ENCODE data around the gene ITGB5.

GRCh38 chr3:124034865-124035384 is 1.8 kb downstream of the KALRN start:
- RRBS, 2 experiments = no CpG with 5 or more reads among the region's 2 CpGs

DNA sequence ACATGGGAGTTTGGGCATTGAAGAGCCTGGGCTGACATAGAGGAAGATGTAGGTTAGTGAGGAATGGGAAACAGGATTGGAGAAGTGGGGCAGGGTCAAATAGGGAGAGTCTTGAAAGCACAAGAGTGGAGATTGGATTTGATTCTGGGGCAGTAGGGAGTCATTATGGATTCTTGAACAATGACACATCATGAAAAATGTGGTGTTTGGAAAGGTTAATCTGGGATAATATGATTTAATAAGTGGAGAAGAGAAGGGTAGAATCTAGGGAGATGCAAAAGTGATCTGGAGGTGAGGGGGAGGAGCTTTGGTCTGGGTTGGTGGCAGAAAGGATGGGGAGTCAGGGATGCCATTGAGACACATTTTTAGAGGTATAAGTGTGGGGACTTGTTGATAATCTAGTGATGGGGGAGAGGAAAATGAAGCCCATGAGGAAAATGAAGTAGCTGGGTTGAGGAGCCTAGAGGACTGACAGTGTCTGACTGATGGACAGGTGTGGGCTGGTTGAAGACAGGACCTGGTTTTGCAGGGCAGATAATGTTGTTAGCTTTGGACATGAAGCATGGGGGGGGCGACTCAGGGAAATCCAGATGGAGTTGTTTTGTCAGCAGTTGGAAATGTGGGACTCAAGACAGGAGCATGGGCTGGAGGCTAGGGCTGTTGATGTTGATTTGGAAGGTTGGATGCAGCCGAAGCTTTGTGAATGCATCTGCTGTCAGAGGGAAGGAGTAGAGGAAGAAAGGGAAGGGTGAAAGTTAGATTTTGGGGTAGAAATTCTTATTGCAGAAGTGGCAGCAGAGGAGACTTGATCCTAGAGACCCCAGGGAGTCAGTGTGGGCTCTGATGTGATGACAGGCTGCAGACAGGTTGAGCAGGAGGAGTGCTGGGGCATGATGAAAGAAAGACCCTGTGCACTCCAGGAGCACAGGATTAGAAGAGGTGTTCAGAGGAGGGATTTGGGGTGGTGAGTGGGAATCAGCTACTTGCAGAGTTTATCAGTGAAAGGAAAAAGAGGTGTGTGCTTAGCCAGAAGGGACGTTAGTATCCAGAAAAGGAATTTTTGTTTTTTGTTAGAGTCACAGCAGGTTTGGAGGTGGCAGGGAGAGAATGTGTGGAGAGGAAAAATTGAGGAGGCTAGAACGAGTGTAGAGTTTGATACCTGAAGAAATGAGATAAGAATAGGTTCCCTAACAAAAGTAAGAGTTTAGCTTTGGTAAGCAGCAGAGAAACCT is 4.6 kb downstream of the KALRN start:
- RRBS, 2 experiments = no CpG with 5 or more reads among the region's 4 CpGs

DNA sequence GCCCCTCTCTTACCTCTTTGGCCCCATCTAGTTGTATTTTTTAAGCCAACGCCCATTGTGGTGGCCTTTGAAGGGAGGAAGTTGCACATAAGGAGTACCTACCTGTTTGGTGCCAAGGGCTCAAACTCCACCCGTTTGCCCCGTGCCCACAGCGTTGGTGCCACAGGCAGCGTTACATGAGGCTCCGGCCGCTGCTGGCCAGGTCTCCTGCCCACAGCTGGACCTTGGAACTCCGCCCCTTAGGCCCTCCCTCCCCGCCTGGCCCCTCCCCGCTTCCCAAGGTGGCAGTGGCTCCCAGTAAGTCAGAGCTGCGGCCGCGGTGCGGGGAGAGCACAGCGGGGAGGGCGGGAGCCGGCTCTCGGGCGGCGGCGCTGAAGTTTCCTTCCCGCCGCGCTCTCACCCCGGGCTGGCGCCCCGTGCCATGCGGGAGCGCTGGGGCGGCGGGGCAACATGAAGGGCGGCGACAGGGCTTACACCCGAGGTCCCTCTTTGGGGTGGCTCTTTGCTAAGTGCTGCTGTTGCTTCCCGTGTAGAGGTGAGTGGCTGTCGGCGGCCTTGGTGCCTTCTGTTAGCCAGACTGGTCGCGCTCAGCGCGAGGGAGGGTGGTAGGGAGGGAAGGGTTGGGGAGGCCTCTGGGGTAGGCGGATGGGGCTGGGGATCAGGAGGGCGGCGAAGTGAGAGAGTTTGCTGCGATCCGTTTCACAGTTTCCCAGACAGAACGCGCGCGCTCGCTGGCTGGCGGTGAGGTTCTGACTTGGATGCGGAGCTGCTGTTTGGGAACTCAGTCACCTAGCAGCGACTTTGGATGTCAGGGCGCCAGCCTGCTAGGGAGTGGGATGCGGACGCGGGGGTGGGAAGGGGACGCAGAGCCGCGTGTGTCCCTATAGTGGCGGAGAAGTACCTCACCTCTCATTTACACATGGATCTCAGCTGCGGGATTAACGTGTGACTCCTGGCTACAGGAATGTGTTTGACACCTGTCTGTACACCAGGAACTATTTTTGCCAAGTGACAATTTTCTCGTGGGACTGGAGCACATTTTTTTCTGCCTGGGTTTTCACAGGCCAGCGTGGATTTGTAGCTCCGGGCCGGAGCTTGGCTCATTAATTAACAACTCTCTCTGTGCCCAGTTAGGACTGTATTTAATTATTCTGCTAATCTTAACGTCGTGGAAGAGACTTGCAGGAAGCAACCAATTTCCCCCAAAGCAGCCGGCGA is 145.5 kb upstream of the UMPS start:
- RRBS, 2 experiments = 2 to 15% methylated on average over 9 to 11 of the region's 72 CpGs

DNA sequence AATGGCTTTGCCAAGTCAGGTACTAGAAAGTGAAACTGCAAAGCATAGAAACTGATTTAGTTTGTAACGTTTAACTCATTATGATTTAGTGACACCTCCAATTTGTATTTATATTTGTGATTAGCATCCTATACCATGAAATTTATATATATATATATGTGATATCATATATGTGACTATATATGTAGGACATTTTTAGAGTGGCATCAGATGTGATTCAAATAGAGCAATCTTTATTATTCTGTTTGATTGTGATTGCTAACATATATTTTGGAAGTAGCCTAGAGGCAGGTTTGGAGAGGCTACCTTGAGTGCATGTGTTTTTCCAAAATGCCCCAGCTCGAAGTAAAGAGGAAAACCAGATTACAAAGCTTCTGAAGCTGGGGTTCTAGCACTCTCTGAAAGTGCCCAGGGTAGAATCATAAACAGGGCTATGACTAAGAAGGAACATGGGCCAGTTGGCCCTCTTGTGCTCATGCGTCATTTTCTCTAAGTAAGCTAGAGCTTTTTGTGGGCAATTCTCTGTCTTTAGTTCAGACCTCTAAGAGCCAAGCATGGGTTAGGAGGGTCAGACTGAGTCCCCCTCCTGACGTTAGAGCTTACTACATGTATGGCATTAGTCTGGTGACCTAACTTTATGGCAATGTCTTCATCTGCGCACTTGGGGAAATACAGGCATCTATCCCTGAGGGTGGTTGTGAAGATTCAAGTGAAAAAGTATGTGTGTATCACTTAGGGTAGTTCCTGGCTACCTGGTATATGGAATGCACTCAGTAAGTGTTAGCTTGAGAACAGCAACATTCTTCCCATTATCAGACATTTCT is 129.5 kb upstream of the UMPS start:
- RRBS, 2 experiments = no CpG with 5 or more reads among the region's 5 CpGs

GRCh38 chr3:124660035-124660445 is 70.2 kb upstream of the UMPS start:
- RRBS, 2 experiments = no CpG with 5 or more reads among the region's 3 CpGs

DNA sequence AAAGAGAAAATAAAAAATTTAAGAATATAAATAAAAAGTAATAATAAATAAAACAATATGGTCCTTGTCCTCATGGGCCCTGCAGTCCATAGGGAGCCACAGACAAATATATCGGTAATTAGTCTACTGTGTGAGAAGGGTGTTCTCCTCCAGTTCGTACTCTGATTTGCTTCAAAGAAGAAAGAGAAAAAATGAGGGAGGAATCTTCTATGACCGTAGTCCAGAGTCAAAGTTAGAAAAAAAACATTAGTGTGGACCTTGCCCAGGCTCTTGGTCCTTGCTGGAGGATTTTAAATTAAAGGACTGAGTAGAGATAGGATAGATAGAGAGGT is 40.1 kb upstream of the UMPS start:
- RRBS, 2 experiments = no CpG with 5 or more reads among the region's 3 CpGs

- RRBS, 2 experiments = no CpG with 5 or more reads among the region's 10 CpGs
Observed at GRCh38 chr3:124779682-124780185, 49.5 kb downstream of the UMPS start.

DNA sequence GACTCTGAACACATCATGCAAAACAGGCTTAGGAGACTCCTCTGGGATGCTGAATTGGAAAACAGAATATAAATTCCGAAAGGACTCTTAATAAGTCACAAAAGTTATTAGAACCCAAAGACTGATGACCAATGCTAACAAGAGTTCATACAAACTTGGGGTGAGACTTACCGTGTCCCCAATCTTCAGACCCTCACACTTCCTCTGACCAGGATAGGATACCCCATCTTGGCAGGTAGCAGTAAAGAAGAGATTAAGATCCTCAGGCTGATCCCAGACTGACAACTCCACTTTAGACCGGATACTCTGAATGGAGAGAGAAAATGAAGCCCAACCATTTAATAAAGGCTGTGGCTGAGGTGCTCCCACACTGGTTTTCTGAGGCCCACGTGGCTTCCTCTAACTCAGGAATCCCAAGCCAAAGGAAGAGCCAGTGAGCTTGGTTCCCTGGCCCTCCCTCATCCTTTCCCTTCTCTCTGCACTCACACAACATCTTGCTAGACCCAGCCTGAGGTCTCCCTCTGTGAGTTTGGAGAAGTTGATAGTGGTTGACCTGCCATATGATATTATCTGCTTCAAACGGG is 78.2 kb downstream of the ITGB5 start:
- RRBS, 2 experiments = no CpG with 5 or more reads among the region's 5 CpGs

GRCh38 chr3:124821194-124821803 is 65.9 kb downstream of the ITGB5 start:
- RRBS, 2 experiments = no CpG with 5 or more reads among the region's 10 CpGs

- RRBS, 2 experiments = no CpG with 5 or more reads among the region's 23 CpGs
Observed at GRCh38 chr3:124834513-124835721, 52.2 kb downstream of the ITGB5 start.

- RRBS, 2 experiments = no CpG with 5 or more reads among the region's 3 CpGs
Observed at GRCh38 chr3:124838941-124839406, 48.2 kb downstream of the ITGB5 start.

DNA sequence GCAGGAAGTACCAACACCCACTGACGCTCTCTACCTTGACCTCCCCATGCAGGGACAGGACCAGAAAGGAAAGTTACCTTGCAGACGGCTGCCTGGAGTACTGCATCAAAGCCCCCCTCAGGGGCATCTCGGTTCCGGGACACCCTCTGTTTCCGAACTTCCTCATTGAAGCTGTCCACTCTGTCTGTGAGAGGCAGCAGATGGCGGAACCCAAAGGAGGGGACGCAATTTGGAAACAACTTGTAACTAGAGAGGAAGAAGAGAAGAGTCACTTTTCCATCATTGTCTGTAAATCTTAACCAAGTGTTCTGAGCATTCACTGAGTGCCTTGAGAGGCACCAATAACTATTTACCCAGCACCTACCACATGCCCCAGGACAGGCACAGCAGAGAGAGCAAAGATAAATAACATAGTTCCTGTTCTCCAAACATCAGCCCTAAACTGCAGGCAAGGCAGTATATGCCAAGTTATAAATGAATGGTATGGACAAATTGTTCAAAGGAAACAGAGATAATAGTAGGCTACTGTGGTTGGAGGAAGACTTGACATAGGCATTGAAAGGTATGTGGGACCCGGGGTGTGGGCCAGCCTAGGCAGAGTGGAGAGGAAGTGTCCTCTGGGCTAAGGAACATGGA is 45.7 kb downstream of the ITGB5 start:
- RRBS, 2 experiments = no CpG with 5 or more reads among the region's 8 CpGs

DNA sequence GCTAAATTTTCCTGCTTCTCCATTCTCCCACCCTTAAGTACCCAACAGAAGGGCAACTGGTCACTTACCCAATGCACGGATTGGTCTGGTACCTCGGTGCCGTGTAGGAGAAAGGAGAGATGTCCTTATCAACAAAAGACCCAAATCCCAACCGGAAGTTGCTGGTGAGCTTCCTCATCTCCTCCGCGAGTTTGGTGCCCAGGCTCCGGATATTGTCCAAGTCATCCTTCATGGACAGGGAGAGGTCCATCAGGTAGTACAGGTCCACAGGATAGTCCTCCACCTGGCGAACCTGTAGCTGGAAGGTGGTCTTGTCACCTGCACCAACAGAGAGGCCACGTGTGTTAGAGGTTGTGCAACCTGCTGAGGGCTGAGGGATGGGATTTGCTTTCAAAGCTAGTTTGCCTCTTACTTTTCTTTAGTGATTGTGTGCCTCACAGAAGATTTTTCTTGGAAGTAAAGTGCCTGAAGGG is 38.9 kb downstream of the ITGB5 start:
- RRBS, 2 experiments = 97% methylated on average over 4 of the region's 9 CpGs

DNA sequence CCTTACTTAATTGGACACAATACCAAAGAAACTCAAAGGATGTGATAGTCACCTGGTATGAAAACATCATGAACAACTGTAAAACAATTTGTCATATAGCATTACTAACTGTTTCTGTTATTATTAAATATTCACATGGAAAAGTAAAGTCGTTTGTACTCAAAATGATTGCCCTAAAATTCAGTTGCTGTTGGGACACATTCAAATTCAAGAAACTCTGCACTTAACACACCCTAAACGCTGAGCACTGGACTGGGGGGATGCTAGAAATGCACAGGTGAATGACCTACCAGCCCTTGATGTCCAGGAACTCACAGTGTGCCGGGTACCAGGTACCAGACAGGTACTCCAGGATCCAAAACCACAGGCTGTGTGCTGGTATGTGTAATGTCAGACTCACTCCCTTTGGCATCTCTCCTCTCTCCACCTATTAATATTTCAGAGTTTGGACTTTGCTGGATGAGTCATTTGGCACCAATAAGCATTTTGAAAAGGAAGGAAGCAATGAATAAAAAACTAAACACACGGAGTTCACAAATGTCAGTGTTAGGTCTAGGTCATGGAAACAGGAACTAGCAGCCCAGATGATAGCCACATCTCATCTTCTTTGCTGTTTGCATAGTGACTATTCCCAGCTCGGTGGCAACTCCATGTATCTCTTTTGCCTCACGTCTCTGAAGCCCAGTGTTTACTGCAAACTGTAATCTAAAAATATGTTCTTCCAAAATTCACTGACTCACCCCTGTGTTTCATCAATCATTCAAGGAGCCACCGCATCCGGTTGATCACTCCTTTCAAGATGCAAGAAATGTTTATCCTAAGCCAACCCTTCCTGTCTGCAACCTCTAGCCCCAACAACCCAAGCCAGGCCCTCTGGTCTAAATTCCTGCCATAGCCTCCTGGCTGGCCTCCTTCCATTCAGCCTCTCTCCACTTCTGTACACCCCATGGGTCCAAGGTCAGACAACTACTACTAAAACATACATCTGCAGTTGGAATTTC is 8.6 kb downstream of the ITGB5 start:
- RRBS, 2 experiments = no CpG with 5 or more reads among the region's 8 CpGs

DNA sequence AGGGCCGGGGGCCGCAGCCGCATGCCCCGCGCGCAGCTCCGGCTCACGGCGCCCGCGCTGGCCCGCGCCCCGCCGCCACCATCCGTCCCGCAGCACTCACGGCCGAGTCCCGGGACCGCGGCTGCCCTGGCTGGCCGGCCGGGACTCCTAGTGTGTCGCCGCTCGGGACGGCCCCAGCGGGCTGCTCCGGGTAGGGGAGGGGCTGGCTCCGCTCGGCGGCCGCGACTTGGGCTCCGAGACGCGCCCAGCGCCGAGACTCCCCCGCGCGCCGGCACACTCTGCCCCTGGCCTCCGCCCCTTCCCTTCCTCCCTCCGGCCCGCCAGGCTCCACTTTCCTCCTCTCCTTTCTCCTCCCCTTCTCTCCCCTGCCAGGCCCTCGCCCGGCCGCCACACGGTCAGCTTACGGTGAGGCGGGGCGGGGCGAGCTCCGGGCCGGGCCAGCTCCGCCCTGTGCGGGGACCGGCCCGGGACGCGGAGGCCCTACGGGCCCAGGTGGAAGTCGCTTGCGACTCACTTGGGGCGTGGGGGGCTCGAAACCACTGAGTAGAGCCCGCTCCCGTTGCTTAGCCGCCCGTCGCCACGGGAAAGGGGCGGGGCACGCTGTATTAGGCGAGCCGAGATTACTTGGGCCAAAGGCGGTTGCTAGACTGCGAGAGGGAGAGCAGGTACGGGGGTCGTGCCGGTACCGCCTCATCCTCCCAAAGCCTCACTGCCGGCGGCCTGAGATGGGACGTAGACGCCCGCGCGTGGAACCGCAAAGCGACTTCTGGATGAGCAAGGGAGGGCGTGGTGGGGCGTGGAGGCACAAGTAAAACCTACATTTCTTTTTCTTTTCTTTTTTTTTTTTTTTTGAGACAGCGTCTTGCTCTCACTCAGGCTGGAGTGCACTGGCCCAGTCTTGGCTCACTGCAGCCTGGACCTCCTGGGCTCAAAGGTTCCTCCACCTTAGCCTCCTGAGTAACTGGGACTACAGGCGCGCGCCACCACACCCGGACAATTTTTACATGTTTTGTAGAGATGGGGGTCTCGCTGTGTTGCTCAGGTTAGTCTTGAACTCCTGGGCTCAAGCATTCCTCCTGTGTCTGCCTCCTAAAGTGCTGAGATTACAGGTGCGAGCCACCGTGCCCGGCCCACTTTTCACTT is at the start of gene ITGB5:
TSS of gene ITGB5 (minus strand) at position 280 of the 1,143 bp plus-strand sequence.
- RRBS, 2 experiments = under 1 to 4% methylated on average over 45 of the region's 104 CpGs

DNA sequence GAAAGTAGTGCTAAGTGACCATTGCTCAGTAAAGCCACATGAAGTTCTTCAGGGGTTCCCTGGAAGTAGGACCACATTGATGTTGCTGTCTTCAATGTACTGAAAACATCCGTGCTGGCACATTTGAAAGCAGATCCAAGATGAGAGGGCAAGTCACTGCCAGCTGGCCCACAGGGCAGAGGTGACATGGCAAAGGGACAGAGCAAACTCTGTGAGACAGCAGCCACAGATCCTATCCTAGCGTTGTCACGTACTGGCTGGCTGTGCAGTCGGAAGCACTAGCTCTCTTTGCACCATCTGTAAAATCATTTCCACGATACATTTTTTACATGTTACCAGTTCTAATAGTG is 13.8 kb downstream of the MUC13 start:
- RRBS, 2 experiments = no CpG with 5 or more reads among the region's 5 CpGs

DNA sequence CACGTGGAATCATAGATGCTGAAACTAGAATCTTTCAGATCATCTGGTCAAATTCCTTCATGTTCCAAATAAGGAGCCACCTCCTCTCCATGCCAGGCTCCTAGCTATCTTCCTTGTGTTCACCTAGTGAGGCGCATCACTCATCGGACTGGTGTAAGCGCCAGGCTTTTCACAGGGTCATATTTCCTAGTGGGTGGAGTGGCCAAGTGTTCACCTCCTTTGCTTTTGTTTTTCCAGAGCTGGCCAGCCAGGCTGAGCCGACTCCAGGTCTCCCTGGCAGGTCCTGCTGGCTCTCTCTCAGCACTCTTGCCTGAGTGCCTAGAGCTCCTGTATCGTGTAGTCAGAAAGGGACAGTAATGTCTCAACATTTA is 31.0 kb downstream of the HEG1 start:
- RRBS, 2 experiments = no CpG with 5 or more reads among the region's 6 CpGs

- RRBS, 2 experiments = no CpG with 5 or more reads among the region's 6 CpGs
Observed at GRCh38 chr3:125095123-125096087, 39.6 kb upstream of the HEG1 start.

DNA sequence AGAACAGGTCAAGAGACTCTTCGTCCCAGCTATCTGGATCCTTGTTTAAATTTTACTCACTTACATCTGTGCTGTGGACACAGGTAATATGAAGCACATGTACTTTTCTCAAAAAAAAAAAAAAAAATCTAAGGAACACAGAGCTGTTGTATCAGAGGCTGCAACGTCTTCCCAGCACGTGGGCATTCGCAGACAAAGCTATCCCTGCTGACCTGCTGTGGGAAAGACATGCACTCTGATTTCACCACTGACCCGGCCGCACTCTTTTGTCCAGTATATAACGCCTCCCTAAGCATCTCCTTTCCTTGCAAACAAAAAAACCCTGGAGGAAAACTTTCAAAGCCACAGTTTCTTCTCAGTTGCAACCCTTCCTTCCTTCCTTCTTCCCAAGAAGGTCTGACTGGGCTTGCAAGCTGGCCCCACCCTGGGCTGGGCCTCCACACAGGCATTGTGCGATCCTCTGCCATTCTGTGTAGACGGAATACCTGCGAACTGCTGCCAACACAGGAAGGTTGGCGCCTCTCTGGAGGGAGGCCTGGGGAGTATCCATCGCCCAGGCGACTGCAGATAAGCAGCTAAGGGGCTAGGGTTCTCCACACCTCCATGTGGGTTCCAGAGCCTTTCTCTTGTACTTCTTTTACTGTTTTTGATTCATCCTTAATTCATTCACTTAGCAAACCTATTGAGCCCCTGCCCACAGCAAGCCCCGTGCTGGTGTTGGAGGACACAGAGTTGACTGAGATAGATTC is 50.8 kb downstream of the SLC12A8 start:
- RRBS, 2 experiments = no CpG with 5 or more reads among the region's 14 CpGs

DNA sequence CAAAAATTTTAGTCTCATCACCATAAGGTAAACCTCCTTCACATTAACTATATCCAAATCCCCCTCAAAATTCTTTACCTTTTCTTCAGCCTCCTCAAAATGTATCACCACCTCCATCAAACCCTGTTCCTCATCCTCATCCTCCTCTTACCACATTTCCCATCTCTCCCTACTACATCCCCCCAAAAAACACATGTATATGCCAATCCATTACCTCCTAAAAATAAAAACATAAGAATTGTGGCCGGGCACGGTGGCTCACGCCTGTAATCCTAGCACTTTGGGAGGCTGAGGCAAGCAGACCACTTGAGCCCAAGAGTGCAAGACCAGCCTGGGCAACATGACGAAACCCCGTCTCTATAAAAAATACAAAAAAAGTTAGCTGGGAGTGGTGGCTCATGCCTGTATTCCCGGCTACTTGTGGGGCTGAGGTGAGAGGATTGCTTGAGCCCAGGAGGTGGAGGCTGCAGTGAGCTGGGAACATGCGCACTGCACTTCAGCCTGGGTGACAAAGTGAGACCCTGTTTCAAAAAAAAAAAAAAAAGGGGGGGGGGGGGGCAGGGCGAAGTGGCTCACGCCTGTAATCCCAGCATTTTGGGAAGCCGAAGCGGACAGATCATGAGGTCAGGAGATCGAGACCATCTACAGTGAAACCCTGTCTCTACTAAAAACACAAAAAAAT is 4.2 kb downstream of the ZNF148 start:
- RRBS, 2 experiments = no CpG with 5 or more reads among the region's 12 CpGs

Data from Panc1 (cell line).